HT-29 (cell line): ENCODE results near the gene HOXA6.

GRCh38 chr7:26515157-26515930 is 223.7 kb downstream of the SNX10 start:
- RAMPAGE, long total RNA, result no peak

DNA sequence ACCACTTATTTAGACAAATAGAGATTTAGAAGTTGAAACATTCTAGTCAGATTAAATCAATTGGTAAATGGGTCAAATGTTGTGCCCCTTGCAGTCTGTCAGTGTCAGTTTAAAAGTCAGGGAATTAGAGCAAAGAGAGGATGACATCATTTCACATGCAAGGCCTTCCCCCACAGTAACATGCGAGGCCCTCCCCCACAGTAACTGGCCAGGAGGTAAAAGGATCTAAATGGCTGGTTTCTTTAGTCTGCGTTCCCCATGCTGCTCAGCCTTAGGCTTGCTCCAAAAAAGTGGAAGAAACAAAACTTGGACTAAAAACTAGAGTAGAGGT is 177.8 kb downstream of the SKAP2 start:
- RAMPAGE, long total RNA, result no peak

DNA sequence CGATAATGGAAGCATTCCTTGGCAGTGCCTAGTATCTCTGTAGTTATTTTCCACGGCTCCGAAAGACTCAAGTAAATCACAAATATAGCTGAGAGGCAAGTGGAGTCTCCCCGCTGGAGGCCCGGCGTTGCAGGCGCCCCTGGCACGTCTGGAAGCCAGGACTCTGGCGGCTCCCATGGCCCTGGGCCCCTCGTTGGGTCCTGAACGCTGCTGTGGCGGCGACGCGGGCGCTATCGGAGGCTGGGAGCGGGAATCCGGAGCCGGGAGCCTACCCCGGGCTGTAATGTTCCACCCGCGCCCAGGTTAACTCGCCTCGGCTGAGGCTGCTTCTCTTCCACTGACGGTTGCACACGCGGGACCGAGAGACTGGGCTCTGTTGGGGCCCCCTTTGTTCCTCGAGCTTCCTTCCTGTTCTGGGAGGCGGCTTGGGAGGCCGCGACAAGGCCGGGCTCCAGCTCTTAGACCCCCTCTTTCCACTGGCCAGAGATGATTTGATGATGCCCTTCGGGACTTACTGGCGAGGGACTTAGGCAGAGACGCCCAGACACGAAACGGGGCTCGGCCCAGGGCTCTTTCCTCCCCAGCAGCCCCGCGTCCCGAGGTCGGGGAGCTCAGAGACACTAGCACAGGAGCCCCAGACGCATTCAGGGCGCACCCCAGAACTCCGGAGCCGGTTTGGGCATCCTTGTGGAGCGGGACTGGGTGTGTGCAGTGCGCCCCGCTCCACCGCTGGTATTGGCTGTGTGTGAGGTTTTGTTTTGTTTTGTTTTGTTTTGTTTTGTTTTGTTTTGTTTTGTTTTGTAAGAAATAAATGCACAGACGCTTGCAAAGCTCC is 1.4 kb upstream of the HOXA5 start:
- RAMPAGE, long total RNA, result no peak

DNA sequence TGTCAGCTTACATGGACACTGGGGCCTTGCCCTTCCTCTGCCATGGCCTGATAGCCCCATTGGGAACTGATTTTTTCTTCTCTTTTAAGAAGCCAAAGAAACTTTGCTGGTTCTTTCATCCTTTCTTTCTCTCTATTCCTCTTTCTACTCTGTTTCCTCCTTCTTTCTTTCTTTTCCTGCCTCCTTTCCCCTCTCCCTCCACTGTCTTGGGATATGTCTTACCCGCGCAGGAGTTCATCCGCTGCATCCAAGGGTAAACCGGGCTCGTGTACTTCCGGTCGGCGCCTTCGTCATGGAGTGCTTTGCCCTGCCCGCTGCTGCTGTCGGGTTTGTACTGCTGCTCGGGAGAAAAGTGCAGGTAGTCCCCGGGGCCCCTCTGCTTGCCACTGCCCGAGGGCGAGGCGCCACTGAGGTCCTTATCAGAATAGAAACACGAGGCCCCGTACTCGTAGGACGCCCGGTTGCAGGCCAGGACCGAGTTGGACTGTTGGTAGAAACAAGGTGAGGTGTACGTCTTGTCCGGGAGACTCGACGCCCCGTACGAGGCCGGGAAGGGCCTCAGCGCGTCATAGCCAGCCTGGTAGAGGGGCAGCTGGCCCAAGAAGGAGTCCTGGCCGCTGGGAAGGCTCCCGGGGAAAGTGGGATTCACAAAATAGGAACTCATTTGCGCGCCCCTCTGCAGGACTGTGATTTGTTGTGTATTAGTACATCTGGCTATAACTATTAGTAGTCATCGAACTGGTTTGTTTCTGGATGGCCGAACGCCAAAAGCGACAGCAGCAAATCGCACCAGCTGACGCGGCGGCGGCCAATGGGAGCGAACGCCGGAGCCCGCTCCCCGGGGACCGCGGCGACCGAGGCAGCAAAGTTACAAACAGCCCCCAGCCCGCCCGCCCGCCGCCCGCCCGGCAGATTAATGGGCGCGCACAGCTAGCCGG is at the start of gene HOXA6:
Gene HOXA6 (minus strand): TSS at position 689 of the 938 bp plus-strand sequence.
- RAMPAGE, long total RNA, result no peak

DNA sequence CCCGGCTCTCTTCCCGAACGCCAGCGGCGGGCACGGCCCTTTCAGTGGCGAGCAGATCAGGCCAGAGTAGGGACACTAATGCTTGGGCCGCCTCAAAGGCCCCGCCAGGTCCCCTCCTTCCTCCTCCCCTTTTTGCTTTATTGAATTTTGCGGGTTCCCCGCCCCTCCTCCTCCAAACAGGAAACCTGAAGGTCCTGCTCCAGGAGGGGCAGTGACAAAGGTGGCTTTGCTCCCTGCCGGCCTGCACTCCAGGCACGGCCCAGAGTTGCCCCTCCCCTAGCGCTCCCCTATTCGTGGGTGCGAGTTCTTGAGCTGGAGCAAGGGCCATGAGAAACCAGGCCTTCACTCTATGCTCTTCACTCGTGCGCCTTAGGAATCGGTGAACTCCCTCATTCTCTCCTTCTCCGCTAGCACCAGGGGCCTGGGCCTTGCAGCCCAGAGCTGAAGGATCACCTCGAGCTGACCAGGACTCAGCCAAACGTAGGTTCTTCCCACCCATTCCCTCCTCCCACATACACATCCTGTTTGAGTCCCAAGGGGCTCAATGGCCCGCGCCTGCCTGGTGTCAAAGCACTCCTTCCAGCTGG is 543 bp upstream of the HOXA6 start:
- RAMPAGE, long total RNA, result no peak

GRCh38 chr7:27148611-27149238 is 1.2 kb upstream of the HOXA6 start:
- RAMPAGE, long total RNA, result no peak

GRCh38 chr7:27155387-27155810 is 1.1 kb downstream of the HOXA7 start:
- RAMPAGE, long total RNA, result no peak

- RAMPAGE, long total RNA, result no peak
These were observed 3.6 kb upstream of the HOXA7 start for GRCh38 chr7:27159846-27160664.

- RAMPAGE, long total RNA, result no peak
These were observed 507 bp upstream of the HOXA9 start for GRCh38 chr7:27165755-27166332.

- RAMPAGE, long total RNA, result no peak
These were observed 4.9 kb upstream of the HOXA10 start for GRCh38 chr7:27178982-27179520.

DNA sequence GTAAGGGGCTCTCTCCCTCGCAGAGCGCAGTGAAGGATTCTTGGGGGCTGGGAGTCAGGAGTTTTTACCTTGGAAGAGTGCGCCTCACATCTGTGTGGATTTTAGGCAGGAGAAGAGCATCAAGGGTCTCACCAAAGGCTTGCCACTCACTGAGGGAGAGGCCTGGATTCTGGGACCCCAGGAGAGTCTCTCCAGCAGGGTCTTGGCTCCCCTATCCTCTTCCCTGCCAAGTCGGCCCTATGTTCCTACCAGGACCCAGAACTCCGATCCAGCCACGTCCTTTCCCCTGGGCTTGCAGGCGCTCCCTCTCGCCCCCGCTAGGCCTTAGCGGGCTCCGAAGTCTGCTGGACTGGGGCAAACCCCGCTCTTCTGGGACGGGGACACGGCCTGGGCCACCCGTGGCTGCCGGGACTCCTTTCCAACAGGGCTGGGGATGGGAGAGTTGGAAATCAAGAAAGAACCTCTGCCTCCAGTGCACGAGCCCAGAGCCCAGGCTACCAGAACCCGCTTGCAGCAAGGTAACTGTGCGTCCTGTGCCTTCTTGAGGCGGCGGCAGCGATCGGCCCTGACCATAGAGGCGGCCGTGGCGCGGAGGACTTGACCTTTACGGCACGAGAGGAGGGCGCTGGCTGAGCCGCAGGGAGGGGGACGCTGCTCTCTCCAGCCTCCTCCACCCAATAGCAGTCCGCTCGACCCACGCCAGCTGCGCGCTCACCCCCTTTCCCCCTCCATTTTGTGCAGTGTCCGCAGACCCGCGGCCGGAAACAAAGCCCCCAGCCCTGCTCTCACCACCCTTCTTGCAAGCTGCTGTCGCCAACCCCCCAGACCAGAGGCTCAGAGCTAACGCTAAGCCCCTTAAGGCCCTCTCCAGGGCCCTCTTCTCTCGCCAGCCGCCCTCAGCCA is 6.9 kb upstream of the HOXA11 start:
- RAMPAGE, long total RNA, result no peak

GRCh38 chr7:27346659-27347691 is 104.4 kb downstream of the EVX1 start:
- RAMPAGE, long total RNA, result no peak

GRCh38 chr7:27364164-27364867 is 121.7 kb downstream of the EVX1 start:
- RAMPAGE, long total RNA, result no peak

DNA sequence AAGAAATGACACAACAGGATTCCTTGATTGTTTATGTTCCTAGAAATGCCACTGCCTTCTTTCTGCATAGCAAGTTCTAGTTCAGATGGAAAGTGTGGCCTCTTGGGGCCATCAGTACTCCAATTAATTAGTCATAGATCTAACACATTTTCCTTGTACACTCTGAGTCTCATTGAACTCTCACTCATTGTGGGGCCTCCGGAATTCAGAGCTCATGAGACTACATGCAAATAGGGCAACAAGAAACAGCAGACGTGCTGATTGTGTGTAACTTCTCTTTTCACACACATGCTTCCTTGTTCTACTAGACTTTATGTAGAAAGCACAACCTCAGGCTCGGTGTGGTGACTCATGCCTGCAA is 35.3 kb upstream of the HIBADH start:
- RAMPAGE, long total RNA, result no peak

GRCh38 chr7:27883703-27884426 is 143.9 kb downstream of the TAX1BP1 start:
- RAMPAGE, long total RNA, result no peak

GRCh38 chr7:27897257-27897818 is 157.4 kb downstream of the TAX1BP1 start:
- RAMPAGE, long total RNA, result no peak

- RAMPAGE, long total RNA, result no peak
These were observed 159.6 kb downstream of the TAX1BP1 start for GRCh38 chr7:27899564-27899988.

GRCh38 chr7:28405663-28405881 is 6.7 kb upstream of the CREB5 start:
- RAMPAGE, long total RNA, result no peak

DNA sequence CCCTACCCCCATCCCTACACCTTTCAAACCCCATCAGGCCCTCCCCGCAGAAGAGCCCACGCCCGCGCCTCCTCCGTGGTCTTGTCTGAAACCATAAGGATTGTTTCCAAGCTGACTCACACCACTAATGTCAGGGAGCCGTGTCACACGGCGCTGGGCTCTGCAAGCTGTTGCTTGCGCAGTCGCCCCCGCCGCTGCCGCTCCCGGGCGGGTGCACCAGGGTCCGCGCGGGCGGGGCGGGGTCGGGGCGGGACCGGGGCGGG is 3.4 kb upstream of the CREB5 start:
- RAMPAGE, long total RNA, result no peak

- RAMPAGE, long total RNA, result no peak
These were observed 269.6 kb downstream of the TRIL start for GRCh38 chr7:28688460-28689083.